Ureter (tissue), 1 donor: Measurements from ENCODE around the genes SPANXC, IDS and CD99L2.

- PRO-cap, result no peak
These were observed 319.0 kb upstream of the F9 start for GRCh38 chrX:139211419-139212014.

DNA sequence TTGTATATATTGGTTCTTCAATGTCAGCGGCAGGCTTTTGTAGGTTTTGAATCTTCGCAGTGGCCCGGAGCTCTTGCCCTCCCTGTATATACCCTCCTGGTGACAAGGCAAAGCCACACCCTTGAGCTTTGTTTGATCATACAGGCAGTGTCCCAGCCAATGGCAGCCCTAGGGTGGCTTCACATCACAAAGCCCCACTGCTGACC lies at the start of gene SPANXC:
TSS of gene SPANXC (minus strand) at position 61 of the 206 bp plus-strand sequence.
- PRO-cap, result no peak

DNA sequence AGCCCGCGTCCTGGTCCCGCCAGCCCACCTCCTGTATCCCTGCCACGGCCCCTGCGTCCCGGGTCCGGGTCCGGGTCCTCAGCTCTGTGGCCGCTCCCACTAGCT lies 220 bp upstream of the AFF2 start:
- PRO-cap, result no peak

DNA sequence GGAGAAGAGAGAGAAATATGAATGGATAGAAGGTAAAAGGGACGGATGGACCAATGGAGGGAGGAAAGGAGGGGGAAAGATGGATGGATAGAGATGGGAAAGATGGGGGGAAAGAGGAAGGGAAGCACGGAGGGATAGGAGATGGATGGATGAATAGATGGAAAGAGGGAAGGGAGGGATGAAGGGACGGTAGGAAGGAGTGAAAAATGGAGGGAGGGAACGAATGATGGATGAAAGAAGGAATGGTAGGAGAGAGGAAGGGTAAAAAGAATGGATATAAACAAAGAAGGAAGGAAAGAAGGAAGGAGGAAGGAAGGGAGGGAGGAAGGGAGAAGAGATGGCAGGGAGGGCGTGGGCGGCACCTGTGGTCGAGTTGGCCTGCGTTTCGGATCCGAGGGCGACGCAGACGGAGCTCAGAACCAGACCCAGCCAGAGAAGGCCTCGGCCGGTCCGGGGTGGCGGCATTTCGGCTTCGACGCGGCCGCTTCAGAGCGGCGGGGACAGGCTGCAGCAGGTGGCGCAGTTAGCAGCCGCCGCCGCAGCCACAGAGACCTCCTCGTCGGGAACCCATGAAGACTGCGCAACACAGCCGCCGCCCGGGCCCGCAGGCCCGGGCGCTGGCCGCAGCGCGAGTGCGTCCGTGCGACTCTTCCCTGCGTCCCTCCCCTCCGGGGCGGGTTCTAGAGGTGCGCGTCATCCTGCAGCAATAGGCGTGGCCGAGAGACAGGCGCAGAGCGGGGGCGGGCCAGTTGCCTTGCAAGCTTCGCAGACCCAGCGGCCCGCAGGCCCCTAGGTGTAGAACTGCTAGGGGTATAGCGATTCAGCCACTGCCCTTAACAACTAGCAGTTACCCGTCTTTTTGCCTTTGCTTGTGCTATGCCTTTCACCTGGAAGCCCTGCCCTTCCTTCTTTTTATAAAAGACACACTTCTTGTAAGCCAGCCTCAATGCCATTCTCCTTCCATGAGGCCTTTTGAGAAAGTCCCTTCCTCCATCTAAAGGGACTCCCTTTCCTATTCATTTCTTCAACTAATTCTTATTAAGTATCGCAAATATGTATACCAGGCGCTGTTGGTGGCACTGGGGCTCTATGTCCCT lies at the start of gene IDS:
TSS of gene IDS (minus strand) at position 634 of the 1,097 bp plus-strand sequence.
- PRO-cap, result bidirectional peak, plus-strand start at position 730 of the sequence, minus-strand start at position 634 of the sequence

GRCh38 chrX:149514122-149514615 lies 9.1 kb upstream of the IDS start:
- PRO-cap, result no peak

- PRO-cap, result no peak
These were observed 17.7 kb upstream of the IDS start for GRCh38 chrX:149522561-149523387.

- PRO-cap, result no peak
These were observed 12.2 kb upstream of the EOLA1 start for GRCh38 chrX:149528601-149528936.

GRCh38 chrX:149541279-149541905 lies 580 bp downstream of the EOLA1 start:
- PRO-cap, result no peak

DNA sequence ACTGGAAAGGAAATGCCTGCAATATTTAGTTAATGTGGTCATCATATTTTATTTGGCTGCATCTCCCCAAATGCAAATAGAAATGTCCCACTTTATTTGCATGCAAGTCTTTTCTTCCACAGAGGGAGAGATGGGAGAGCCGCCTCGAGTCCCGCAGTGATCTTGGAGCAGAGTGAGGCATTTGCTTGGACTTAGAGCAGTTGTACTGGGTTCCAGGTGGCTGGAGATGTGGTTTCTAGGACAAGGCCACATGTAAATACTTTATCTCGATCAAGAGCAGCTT lies 146.6 kb upstream of the EOLA2 start:
- PRO-cap, result no peak

GRCh38 chrX:150575151-150575948 lies 6.9 kb downstream of the MTM1 start:
- PRO-cap, result no peak

DNA sequence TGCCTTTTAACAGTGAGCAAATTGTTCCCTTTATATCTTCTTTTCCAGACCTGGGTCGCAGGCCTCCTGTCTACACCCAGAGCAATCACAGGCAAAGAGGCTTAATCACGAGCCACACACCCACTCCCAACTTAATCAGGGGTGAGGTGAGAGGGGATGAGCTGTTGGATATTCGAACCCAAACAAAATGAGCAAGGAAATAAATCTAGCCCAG lies 755 bp upstream of the MTMR1 start:
- PRO-cap, result no peak

GRCh38 chrX:150898116-150899140 lies at the start of gene CD99L2:
TSS of gene CD99L2 (minus strand) at chrX:150898668.
- PRO-cap, result bidirectional peak, plus-strand start at chrX:150898880, minus-strand start at chrX:150898668

DNA sequence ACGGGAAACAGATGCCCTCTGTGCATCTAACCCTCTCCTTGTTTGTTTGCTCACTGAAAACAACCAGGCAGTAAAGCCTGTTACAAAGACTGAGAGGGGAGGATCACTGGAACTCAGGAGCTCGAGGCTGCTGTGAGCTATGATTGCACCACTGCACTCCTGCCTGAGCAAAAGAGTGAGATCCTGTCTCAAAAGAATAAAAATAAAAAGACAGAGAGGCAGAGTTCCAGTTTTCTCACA lies 16.7 kb upstream of the HMGB3 start:
- PRO-cap, result no peak

DNA sequence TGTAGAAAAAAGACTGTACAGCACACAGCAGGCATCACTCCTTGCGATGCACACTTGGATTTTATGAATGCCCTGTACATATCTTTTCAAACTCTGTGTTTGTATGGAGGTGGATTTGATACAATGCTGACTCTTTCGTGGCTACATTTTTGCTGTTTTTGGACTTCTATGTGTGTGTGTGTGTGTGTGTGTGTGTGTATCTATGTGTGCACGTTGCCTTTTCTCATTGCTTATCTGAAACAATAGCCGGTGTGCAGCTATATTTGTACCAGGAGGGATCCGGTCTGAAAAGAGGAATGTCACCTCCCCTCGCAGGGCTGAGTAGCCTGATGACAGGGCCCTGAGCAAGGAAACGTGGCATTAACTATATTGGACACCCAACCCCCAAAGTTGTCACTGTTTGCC lies 8.0 kb downstream of the PRRG3 start:
- PRO-cap, result no peak

GRCh38 chrX:151953393-151954225 lies 20.9 kb downstream of the GABRE start:
- PRO-cap, result no peak

DNA sequence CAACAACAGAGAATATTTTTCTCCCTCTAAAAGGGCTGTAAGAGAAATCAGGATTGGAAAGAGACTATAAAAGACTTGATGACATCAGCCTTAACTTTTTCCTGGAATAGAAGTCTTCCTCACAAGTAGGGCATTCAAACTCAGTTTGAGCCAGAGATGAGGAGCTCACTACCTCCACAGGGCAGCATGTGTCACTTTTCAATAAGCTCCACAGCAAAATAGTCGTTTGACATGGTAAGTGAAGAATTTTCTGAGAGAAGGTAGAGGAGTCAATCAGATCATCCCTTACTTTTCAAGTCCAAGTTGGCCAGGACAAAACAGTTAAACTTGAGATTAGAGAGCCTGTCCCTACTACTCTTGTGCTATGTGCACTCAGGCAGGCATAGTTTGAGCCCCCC lies 9.0 kb upstream of the GABRE start:
- PRO-cap, result no peak

DNA sequence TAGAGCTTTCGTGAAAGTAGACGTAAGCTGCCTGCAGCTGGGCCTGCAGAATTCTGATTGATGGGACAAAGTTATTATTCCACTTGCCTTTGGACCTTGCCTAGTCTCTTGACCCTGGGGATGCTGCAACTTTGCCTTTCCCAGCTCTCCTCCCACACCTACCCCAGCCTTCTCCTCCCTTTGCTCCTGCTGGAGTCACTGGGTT lies 11.3 kb upstream of the GABRE start:
- PRO-cap, result no peak

GRCh38 chrX:152026191-152026578 lies 51.7 kb upstream of the GABRE start:
- PRO-cap, result no peak

DNA sequence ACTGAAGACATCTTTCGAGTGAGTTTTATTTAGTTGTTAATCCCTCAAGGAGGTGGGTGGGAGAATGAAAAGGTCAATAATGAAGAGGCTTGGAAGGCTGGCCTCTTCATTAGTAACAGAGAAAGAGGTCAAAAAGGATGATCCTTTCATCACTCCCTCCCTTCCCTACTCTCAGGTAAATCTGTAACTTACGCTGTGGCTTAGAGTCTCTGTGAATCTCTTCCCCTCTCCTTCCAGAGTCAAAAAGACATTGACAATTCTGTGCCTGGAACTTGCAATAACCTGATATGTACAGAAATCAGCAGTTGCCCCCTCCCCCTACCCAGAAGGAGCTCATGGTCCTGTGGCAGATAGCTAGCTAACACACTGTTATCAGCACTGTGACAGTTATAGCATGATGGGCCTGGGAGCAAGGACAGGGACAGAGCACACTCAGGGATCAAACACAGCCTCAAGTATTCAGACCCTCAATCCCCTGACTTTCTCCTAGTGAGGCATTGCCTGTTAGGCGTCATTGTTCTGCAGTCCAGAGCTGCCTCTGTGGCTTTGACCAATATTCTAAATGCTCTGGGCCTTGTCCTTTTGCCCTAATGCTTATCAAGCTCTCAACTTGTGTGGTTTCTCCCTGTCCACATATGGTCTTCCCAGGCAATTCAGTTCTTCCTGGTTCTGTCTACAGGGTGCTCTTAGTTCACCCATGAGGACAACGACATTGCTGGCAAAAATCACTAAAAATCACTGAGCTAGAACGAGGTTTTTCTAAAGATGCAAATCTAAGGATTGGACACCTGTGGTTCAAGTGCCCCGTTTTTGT lies 18.7 kb upstream of the MAGEA10 start:
- PRO-cap, result no peak

- PRO-cap, result no peak
These were observed 32.3 kb upstream of the MAGEA10 start for GRCh38 chrX:152170594-152171124.